Duodenum (tissue), 1 donor: Measurements from ENCODE around the genes ARAP1 and ATG16L2.

DNA sequence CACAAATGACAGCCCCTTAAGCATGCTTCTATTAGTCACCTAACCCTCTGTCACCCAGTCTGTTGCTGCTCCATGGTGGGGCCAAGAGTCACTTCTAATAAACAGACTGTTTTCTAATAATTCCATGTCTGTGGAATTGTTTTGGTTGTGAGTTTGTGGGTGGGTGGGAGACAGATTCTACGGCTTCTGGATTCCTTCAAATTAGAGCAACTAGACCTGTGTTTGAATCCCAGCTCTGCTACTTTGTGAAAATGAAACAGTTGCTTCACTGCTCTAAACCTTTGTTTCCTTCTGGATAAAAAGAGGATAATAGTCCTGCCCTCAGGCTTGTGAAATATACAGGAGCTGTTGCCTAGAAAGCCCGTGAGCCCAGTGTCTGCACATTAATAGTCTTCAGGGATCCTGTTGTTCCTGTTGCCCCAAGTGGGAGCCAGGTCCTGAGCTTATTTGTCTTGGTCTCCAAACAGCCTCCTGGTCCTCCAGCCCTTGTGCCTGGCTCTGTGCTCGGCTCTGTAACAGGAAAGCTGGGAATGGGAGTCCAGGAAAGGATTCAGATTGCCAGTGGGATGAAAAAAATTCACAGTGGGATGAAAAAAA lies 2.6 kb upstream of the INPPL1 start:
- PRO-cap: no peak

GRCh38 chr11:72228140-72228769 lies 3.7 kb downstream of the INPPL1 start:
- PRO-cap: no peak

GRCh38 chr11:72237909-72238345 lies 6.0 kb downstream of the PHOX2A start:
- PRO-cap: no peak

- PRO-cap: no peak
Observed at GRCh38 chr11:72642868-72643972, 31.0 kb downstream of the PDE2A start.

GRCh38 chr11:72675956-72677077 lies 2.1 kb upstream of the PDE2A start:
- PRO-cap: no peak

- PRO-cap: no peak
Observed at GRCh38 chr11:72679959-72680878, 6.0 kb upstream of the PDE2A start.

DNA sequence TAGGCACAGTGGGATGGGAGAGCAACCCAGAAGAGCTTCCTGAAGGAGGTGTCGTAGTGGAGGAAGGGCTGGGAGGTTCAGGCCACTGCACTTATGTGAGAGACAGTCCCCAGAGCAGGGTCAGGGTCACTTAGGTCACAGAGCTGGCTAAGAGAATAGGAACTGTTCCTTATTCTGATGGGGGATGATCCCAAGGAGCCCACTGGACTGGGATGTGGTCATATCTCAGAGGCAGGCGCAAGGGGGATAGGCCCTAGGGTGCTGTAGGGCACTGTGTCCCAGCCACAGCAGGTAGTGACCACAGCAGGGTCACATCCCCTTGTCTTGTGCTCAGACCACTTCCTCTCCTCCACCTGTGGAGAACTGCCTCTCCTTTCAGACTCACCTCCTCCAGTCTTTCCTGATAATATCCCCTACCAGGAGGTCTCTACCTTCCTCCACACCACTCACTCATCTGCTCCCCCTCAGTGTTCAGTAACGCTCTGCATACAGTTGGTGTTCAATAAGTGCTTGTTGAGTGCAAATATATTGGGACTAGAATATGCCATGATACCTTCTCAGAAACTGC lies 7.8 kb upstream of the PDE2A start:
- PRO-cap: no peak

GRCh38 chr11:72719914-72721287 lies 31.8 kb downstream of the ARAP1 start:
- PRO-cap: bidirectional peak, plus-strand start at chr11:72720382, minus-strand start at chr11:72720265; unidirectional peak, plus-strand start at chr11:72721083

DNA sequence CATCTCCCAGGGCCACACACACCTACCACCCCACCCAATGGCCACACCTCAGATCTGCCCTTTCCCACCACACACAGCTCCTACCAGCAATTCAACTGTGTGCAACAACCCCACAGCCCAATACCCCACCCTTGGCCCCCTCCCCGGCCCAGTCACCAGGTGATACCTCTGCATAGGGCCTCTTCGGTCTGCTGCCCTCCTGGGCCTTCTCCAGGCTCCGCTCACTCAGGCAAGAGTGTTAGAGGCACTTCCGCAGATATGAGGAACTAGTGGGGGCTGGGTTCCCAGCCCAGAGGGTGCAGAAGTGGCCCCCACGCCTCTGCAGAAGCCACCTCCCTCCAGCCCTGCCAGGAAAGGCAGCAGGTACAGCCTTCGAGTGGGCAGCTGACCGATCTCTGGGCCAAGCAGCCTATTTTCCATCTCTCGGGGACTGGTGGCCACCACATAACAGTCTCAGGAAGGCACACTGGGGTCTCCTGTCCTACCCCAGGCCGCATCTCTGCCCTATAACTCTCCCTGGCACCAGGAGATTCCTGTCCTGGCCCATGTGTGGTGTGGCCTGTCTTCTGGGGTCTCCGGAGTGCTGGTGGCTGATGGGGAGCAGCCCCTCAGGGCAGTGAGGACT lies 13.3 kb downstream of the ARAP1 start:
- PRO-cap: no peak

GRCh38 chr11:72741831-72742365 lies 10.3 kb downstream of the ARAP1 start:
- PRO-cap: no peak

DNA sequence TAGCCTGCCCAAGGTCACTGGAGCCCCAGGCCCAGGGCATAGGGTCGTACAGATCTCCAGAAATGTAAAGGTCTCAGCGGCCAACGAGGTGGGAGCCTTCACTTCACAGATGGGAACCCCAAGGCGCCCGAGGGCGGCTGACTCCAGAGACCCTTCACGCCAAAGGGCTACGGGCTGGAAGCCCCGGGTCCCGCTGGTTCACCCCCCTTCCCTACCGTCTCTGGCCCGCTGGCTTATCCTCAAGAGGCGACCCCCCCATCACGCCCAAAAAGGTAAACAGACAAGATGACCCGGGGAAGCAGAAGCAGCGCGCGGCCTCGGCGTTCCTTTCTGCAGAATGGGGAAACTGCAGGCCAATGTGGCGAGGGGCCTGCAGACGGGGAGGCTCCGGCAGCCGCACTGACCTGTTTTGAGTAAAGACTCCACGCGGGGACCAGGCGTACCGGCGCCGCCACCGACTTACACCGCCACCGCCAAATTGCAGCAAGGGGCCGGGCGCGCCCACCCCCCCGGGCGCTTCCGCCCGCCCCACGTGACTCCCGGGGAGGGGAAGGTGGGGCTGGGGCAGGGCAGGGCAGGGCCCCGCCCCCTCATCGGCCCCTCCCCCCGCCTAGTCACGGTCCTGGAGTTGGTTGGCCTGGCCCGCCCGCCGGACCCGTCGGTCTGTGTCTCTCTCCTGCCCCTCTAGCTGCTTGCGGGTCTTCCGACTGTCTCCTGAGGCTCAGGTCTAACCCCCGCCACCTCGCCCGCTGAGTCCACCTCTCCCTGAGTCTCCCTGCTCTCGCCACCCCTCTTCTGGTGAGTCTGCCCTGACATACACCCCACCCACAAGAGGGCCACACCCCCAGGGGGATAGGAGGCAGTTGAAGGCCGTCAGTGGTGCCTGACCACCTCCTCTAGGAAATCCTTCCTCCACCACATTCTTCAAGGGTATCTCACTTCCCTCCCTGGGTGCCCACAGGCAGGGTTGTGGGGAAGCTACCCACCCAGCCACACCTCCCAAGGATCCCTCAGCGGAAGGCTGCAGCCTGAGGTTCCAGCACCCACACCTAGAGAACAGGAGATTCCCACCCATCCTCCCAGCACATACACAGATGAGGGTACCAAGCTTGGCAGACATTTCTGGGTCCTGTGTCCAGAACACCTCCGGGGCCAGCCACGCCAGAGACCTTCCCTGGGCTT lies at the start of gene ARAP1:
ARAP1 (minus strand) TSS at position 485 of the 1,182 bp plus-strand sequence.
- PRO-cap: bidirectional peak, plus-strand start at position 617 of the sequence, minus-strand start at position 475 of the sequence; unidirectional peak, minus-strand start at position 797 of the sequence

DNA sequence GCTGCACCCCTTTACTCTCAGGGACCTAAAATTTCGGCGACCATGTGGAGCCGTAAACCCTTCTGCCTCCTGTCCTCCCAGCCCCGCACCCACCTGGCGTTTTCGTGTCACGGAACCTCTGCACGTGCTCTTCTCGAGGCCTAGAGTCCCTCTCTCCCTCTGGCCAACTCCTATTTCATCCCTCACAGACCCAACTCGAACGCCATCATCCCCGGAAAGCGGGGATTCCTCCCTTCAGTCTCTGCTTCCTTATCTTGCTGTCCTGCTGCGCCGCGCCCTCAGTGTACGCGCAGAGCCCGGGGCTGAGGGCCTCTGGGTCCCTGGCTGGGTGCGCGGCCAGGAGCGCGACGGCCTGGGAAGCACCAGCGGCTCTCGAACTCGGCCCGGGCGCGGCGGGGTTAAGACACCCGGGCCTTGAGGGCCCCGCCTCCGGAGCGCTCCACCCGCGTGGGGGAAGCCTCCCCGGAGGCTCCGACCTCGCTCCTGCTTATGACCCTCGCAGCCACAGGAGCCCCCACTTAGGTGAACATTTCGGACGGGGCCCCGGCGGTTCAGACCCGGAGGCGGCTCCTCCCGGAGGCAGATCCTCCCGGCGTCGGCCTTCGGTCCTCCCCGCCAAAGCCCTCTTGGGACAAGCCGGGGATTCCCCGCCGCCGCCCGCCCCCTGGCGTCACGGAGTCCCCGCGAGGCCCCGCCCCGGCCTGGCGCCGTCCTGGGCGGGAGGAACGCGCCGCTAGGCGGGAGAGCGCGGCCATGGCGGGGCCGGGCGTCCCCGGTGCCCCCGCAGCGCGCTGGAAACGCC lies at the start of gene ATG16L2:
ATG16L2 (plus strand) TSS at position 719 of the 802 bp plus-strand sequence.
- PRO-cap: bidirectional peak, plus-strand start at position 740 of the sequence, minus-strand start at position 373 of the sequence

- PRO-cap: unidirectional peak, minus-strand start at chr11:72814656
Observed at GRCh38 chr11:72814495-72815113, 393 bp downstream of the ATG16L2 start.

DNA sequence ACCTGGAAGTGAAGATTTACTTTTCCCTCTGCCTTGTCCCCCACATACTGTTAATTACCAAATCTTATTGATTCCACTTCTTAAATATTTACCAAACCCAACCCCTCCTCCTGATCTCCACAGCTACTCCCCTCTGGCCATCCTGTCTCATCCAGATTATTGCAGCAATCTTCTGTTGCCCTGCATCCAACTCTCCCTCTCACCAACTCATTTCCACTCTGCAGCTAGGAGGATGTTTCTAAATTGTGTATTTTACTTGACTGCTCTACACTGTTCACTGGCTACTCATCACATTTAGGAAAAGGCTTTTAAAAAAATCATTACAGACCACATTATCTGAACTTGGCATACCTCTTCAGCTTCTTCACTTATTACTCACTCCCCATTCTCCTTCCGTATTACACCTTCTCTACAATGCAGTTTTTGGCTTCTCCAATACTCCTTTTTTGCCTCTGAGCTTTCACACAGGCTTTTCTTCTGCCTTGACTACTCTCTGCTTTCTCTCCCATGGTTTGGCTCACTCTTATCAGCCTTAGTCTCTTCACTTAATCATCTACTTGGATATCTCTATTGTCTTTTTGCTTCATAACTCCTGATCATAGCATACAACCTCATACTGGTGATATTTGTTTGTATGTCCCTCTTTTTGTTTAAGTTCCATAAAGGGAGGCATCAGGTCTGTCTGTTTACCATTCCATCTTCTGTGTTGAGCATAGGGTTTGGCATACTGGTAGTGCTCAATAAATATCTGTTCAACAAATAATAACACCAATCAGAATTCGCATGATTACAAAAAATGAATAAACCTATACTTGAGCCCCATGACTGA lies 118.1 kb downstream of the ATG16L2 start:
- PRO-cap: no peak

- PRO-cap: no peak
Observed at GRCh38 chr11:73140496-73141027, 1.6 kb downstream of the FCHSD2 start.

DNA sequence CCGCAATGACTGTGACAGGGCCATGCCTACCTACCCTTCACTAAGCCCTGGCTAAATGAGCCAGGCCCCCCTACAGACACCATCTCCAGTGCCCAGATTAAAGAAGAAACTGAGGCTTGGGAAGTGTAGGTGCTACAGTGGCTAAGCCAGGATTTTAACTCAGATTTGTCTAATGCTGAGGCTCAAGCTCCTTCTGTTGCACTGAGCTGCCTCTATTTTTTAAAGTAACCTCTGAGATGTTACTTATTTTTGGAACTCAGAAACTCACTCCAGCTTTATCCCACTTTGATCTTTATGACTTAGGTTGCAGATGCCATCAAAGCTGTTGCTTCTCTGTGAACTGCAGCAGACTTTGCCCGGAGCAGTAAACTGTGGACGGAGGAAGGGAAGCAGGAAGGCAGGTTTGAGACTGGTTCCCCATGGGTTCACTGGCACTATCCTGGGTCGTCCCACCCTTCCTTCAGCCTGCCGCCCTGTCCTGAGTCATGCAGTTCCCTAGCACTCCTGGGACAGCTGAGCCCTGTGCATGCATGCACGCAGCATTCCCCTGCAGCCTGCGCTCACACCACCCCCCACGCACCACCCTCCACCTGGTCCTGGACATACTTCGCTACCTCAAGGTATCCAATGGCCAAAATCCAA lies 23.6 kb upstream of the P2RY2 start:
- PRO-cap: no peak

DNA sequence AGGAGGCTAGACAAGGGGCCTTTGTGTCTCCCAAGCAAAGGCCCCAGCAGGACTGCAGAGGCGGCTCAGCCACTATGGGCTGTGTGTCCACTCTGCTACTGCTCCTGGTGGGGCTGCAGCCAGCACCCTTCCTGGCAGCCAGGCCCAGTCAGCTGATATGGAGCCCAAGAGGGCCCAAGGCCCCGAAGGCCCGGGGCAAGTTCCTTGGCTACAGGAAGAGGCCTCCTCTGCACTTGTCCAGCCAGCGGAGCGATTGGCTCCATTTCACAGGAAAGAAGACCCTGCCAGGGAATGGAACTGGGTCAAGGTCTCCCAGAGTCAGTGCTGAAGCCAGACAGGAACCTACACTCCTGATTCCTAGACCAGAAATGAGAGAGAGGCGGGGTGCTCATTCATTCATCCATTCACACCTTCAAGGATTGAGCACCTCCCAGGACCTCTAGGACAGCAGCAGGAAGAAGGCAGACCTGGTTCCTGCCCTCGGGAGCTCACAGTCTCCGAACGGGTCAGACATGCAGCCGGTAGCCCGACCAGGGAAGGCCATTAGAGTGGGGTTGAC lies 865 bp upstream of the P2RY2 start:
- PRO-cap: no peak

DNA sequence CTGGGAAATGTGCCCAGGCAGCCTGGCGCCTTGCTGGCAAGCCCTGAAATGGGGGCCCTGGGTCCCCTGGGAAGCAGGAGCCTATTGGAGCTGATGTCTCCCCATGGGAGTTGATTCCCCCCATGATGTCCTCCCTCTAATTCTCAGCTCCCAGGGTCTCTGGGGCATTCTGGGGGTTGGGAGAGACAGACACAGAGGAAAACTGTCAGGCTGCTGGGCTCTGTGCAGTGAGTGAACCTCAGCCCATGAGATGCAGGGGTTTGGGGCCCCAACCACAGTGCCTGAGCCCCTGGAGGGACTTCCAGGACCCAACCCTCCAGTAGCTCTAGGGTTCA lies 9.5 kb downstream of the ARHGEF17 start:
- PRO-cap: no peak

GRCh38 chr11:73376963-73377469 lies 817 bp downstream of the RELT start:
- PRO-cap: bidirectional peak, plus-strand start at chr11:73377379, minus-strand start at chr11:73377271

DNA sequence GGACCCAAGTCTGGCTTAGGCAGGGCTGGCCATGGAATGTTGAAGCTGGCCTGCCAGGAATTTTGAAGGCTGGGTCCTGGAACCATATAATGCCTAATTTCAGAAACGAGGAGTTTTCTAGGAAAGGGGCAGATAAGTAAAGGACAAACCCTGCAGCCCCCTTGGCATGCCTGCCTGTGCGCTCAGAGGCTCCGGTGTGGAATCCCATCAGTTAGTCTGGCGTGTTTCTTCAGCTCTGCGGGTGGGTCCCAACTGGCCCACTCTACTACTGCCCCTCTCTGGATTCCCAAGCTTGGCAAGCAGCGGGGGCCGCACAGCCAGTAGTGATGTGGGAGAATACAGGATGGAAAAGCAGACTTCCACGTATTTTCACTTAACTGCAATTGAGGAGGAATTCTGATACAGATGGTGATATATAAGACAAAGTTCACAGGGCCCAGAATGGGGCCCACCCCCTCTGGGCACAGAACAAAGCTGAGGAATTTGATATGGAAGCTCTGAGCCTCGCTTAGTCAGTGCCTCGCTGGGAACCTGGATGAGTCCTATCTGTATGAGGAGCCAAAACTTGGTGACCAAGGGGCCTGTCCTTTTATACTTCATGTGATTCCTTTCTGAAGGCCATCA lies 25.7 kb downstream of the RELT start:
- PRO-cap: no peak